Cardiac septum (tissue), 1 donor: ENCODE measurements around a stretch of chr2.

DNA sequence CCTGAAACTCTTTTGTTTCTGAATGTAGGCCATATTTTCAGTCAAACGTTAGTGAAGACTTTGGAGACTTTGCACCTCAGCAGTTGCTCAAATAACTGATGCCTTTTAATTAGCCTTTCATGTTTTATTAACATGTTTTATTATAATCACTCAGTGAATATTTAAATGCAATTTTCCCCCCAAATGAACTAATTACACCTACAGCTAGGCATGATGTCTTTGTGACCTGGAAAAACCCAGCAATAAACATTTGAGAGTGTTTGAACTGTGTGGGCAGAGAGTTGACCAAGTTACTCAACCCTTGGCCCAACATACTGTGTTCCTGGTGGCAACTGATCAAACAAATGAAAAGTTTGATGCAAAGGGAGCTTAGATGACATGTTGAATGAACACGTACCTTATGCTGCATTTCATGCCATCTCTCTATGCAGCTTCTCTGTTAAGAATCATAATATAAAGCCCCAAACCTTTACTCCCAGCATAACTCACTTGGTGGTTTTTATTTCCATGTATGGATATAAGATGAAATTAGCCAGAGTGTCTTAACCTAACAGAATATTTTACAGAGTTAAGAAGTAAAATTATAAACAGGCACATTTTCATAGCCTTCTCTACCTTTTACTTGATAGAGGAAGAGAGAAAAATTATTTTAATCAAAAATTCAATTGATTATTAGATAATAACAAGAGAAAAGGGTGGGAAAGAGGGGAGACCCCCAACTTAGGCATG is 17.3 kb downstream of the FN1 start:
- PRO-cap = no peak

GRCh38 chr2:215433197-215433661 is 2.6 kb downstream of the FN1 start:
- PRO-cap = no peak

GRCh38 chr2:215681020-215681607 is 245.2 kb upstream of the FN1 start:
- PRO-cap = no peak

DNA sequence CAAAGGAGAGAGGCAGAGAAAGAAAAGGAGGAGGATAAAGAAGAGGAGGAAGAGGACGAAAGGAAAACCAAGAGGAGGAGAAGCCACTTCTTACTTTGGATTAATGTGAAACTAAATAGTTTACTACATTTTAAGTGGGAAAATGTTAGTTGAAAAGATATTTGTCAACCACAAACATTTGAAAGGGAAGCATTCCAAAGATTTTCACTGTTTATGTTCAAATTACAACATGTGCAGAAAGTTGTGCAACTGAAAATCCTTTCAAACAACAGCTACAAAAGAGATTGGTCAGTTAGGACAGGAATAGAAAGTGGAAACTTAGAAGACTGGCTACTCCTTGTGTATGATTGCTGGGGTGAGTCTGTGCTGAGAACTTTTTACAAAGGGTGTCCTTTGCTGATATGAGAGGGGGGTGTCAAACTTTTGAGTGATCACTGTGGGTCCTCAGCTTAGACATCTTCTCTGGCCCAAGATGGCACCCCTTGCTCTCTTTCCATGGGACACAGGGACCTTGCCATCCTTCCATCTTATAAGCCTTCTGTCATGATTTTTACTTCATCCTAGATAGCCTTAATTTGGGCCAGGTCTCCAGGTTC is 277.6 kb upstream of the FN1 start:
- PRO-cap = no peak

DNA sequence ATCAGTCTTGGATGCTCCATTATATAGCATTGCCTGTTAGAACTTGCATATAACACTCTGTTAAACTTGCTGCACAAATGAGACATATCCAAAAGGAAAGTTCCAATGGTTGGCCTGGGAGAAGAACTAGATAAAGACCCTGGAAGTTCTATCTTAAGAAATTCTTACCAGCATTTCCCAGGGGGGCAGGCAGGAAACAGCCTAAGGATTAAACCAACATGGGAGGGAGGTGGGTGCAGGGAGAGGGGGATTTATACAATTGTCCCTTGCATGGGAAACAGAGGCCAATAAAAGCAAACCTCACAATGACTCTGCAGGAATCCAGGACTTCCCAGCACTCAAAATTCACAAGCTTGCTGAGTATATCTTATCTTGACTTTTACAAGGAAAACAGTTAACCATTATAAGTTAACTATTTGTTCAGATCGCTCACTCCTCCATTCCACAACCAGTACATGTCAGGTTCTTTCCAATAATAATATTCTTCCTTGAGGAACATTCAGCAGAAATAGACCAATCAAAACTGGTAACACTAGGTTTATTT is 241.4 kb downstream of the MREG start:
- PRO-cap = no peak

GRCh38 chr2:215952905-215953680 is 60.3 kb downstream of the MREG start:
- PRO-cap = no peak

- PRO-cap = no peak
These were observed 33.0 kb downstream of the PECR start for GRCh38 chr2:216048616-216049006.

- PRO-cap = no peak
These were observed 18.4 kb downstream of the XRCC5 start for GRCh38 chr2:216127504-216127968.

DNA sequence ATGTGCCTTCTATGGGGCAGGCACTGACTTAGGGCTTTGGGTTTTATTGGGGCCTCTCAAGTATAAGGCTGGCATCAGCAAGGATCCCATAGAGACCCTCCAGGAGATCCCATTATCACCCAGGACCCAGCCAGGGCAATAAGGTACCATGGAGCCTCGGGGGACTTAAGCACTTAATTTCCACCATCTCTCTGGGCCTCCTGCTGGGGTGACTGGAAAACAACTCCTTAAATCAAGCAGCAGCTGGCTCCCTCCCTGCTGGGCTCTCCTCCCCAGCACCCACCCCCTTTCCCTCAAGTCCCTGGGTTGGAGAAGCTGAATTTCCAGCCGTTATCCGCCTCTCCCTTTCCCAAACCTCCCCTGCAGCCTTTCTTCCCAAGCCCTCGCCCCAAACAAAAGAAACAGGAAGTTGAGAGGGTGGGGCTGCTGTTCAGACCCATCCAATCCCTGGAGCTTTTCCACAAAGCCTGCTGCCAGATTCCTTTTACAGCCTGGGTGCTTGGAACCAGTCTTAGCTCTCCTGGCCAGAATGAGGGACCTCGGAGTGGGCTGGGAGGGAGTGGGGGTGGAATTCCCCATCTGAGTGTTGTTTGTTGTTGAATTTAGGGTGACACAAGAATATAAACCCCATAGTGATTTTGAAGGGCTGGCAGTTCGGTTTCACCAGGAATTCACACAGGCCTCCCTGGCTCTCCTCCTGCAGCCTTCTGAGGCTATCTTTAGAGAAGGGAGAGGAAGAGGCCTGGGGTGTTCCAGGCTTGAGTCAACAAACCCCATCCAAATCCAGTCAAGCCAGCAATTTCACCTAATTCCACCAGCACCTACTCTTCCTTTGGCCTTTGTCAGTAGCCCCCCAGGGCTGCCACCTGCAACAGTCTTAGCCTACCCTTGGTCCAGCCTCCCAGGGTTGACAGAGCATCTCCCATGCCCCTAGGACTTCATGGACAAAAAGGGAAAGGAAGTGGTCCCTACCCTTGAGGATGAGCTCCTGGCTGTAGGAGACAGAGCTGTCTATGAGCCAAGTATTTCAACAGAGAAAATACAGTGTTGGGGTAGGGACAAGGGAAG is 32.2 kb downstream of the MARCHF4 start:
- PRO-cap = bidirectional peak, plus-strand start at position 476 of the sequence, minus-strand start at position 362 of the sequence

- PRO-cap = no peak
These were observed 42.3 kb downstream of the RPL37A start for GRCh38 chr2:216540737-216541529.

GRCh38 chr2:216674571-216674975 is 20.8 kb downstream of the IGFBP5 start:
- PRO-cap = no peak

DNA sequence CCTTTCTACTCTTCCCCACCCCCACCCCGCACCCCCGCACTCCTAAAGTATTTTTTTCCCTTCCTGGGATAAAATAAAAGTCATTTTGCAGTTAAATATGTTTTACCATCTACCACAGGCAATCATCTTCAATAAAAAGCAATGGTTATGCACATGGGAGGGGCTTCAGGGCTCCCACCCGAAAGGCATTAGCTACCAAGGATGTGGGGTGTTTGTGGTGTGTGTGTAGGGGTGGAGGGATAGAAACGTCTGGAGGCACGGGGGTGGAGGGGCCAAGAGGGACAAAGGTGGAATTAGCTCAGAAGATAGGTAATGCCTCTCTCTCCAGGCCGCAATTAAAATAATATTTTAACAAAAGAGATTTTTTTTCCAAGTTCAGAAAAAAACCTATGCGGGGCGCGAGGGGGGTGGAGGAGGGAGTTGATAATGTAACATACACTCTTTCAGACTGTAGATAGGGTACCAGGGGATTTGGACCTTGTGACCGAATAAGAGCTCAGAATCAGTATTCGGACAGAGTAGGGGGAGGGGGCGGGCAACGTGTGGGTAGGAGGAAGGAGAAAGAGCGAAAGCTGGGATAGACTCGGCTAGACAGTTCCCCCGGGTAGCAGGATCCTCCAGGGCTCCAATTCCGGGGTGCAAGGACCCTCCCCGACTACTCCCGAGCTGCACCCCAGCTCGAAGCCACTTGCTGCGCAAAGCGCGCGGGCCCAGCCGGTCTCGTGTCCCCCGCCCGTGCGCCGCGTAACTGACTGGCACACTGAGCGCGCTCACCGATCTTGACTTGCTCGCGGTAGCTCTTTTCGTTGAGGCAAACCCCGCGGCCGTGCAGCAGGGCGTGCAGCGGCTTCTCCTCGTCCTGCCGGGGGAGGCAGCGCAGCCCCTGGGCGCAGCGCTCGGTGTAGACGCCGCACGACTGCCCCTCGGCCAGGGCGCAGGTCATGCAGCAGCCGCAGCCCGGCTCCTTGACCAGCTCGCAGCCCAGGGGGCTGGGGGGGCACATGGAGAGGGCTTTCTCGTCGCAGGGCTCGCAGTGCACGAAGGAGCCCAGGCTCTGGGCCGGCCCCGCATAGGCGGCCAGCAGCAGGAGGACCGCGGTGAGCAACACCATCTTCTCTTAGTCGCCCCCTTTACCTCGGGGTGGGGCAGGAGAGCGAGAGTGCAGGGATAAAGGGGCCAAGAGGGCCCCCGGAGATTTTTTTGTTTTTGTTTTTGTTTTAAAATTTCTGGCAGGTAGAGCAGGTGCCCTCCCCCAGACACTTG is 1.3 kb downstream of the IGFBP5 start:
- PRO-cap = unidirectional peak, plus-strand start at position 578 of the sequence; bidirectional peak, plus-strand start at position 814 of the sequence, minus-strand start at position 750 of the sequence

- PRO-cap = no peak
These were observed 499 bp downstream of the IGFBP5 start for GRCh38 chr2:216694928-216695172.

GRCh38 chr2:217066645-217067329 is 206.9 kb upstream of the TNP1 start:
- PRO-cap = no peak

- PRO-cap = no peak
These were observed 496.9 kb upstream of the TNP1 start for GRCh38 chr2:217356673-217357217.

DNA sequence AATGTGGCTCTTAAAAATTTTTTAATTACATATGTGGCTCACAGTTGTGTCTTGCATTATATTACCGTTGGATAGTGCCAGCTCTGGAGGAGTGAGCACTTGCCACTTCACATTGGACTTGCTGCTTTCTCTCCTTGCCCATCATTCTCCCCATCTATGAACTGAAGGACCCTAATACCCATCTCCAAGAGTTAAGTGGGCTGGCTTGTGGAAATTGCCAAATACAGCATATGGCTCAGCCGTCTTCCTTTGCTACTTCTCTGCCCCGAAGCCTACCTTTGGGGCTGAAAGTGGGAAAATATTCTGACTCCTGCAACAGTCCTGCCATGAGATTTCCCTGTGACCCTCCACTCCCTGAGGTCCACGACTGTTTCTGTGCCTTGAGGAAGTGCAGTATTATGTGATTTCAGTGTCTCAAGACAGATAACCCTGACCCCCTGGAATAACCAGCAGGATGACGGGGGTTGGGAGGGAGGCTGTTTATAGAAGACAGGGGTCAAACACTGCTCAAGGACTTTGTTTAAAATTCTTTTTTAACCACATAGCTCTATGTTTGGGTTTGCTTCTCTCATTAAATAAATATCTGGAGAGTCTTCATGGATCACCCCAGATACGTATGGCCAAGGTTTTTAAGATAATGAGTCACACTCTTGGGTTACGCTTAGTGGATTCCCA is 523.6 kb upstream of the TNP1 start:
- PRO-cap = no peak

DNA sequence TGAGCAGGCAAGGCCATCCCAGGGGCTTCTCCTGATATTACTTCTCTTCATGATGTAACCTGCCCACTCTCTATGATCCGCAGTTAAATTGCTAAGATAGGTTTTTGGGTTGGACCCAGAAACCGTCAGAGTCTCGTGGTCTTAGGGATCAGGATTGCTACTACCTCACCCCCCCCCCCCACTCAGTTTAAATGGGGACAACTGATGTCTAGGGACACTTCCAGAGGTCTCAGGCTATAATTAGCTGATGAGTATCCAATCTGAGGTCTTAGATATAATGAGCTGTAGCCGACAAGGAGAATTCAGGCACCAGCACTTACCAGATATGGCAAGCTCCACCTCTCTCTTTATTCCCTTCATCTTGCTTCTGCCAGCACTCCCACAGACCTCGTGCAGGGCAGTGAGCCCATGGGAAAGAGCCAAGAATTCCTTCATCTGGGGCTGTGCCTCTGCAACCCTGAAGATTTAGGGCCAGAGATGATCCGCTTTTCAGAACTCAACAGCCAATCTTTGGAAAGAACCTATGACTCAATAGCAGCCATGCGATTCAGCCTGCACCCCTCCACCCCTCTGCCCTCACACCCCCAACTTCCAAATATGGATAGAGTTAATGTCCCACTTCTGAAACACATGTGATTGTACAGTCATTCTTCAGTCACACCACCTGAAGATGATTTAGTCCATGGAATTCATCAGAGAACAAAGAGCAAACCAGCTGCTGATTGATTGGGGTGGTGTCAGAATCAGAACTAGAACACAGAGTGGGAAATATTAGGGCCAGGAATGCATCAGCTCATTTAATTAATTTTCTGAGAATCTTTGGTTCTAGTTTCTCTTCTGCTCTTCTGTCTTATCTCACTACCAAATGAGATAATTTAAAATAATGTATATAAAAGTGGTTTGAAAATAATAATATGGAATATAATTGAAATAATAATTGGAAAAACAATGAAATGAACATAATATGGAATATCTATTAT is 533.7 kb upstream of the TNP1 start:
- PRO-cap = no peak

DNA sequence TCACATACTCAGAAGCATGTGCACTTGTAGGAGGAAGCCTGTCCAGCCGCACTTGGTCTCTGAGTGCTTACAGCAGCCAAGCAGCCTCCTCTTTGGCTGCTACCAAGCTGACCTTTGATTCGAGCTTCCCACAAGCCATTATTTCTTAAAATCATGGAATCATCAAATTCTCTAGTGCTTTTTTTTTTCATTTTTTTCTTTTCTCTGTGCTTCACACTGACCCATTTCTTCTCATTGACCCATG is 550.1 kb upstream of the TNP1 start:
- PRO-cap = no peak

- PRO-cap = no peak
These were observed 295.7 kb downstream of the TNS1 start for GRCh38 chr2:217707061-217707581.

DNA sequence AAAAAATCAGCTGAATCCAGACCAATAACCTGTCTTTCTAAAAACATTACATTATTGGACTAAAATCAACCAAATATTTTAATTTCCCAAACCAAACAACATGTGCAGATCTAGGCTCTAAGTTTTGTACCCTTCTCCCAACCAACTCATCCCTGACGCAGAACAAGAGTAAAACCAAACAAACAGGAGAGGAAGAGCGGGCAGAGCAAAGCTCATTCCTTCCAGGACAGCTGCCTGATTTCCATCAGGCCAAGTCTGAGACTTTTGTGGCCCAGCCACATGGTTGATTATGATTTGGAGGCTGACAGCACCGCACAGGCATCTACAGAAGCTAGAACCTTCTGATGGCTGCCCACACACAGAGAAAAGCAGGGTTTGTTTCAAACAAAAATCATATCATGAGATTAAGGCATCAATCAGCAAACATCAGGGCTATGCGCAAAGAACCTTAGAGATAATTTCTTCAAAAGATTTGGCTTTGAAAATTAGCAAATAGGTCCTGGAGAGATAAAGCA is 262.6 kb downstream of the TNS1 start:
- PRO-cap = no peak